Measurements from ENCODE around the genes ANKRD40 and TOB1.

DNA sequence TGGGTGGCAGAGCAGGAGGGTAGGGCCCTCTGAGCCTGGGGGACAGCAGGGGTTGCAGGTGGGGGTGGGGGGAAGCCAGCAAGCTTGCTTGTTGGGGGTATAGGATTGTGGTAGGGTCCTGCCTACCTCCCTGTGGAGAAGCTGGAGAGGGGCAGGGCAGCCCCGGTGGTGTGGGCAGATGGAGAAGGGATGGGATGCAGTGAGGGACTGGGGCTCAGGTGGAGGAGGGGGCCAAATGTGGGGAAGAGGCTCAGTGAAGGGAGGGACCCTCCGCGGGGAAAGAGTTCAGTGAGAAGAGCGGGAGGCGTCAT is 17.2 kb upstream of the TMEM92 start:
- PRO-cap, 2 experiments, result no peak in any of the 2 experiments

DNA sequence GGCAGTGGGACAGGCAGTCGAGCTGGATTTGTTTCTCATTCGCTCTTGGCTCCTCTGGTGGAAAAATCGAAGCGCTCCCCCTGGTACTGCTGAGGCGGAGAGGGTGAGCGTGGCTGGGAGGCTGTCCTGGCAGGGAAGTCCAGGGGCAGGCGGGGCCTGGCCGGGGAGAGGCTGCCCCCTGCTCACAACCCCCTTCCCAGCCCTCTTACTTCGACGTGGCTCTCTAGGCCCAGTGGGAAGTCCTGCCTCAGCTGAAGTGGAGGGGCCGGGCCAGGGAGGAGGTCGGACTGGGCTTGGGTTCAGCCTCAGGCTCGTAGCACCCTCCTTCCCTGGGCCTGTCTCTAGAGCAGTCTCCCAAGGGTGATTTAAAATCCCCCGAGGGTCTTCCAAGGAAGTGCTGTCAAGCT is 16.5 kb upstream of the TMEM92 start:
- PRO-cap, 2 experiments, result no peak in any of the 2 experiments

- PRO-cap, 2 experiments, result no peak in any of the 2 experiments
Observed at GRCh38 chr17:50286054-50286576, 11.8 kb downstream of the TMEM92 start.

GRCh38 chr17:50347284-50348032 is 1.5 kb downstream of the XYLT2 start:
- PRO-cap, 2 experiments, result no peak in any of the 2 experiments

DNA sequence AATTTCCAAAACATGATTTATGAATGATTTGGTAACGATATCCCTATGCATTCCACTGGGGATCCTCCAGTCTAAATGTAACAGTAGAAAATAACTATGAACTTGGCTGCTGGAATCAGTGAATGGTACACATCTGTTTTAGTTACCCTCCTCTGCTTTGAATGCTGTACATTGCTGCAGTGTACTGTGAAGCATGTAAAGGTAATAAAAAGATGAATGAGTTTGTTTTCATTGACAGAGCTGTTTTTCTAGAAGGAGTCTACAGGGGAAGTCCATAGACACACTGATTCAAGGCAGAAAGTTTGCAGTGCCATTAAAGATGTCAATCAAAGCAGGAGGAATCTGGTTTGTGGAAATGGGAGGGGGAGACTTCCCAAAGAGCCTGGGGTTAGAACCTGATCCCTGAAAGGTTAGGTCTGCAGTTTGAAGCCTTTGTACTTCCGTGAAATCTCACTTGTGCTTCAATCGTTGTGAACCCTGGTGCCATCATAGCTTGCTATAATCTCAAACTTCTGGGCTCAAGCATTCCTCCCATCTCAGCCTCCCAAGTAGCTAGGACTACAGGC is 5.1 kb downstream of the ACSF2 start:
- PRO-cap, 2 experiments, result no peak in any of the 2 experiments

- PRO-cap, 2 experiments, result peak in 1 of 2 experiments; most common minus-strand start chr17:50447998 (in 1)
Observed at GRCh38 chr17:50447904-50448334, 20.8 kb downstream of the CHAD start.

DNA sequence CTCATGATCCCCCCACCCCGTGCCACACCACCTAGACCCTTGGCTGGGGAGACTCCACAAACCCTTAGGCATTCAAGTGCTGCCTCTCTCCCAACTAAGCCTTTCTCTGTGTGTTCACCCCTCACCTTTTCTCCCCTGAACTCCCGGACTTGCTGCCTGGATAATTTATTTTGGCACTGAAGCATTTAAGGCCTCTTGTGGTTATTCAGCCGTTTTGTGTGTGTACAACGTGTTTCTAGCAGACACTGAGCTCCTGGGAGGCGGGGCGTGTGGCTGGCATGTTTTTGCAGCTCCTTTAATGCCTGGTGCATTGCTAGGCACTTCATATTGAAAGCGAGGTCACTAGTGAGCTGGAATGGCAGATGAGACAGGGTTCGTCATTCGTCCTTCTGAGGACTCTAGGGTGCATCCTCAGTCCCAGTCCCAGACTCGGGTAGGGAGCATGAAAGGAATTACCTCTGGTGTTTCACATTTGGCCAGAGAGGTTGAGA is 28.8 kb downstream of the CACNA1G start:
- PRO-cap, 2 experiments, result no peak in any of the 2 experiments

DNA sequence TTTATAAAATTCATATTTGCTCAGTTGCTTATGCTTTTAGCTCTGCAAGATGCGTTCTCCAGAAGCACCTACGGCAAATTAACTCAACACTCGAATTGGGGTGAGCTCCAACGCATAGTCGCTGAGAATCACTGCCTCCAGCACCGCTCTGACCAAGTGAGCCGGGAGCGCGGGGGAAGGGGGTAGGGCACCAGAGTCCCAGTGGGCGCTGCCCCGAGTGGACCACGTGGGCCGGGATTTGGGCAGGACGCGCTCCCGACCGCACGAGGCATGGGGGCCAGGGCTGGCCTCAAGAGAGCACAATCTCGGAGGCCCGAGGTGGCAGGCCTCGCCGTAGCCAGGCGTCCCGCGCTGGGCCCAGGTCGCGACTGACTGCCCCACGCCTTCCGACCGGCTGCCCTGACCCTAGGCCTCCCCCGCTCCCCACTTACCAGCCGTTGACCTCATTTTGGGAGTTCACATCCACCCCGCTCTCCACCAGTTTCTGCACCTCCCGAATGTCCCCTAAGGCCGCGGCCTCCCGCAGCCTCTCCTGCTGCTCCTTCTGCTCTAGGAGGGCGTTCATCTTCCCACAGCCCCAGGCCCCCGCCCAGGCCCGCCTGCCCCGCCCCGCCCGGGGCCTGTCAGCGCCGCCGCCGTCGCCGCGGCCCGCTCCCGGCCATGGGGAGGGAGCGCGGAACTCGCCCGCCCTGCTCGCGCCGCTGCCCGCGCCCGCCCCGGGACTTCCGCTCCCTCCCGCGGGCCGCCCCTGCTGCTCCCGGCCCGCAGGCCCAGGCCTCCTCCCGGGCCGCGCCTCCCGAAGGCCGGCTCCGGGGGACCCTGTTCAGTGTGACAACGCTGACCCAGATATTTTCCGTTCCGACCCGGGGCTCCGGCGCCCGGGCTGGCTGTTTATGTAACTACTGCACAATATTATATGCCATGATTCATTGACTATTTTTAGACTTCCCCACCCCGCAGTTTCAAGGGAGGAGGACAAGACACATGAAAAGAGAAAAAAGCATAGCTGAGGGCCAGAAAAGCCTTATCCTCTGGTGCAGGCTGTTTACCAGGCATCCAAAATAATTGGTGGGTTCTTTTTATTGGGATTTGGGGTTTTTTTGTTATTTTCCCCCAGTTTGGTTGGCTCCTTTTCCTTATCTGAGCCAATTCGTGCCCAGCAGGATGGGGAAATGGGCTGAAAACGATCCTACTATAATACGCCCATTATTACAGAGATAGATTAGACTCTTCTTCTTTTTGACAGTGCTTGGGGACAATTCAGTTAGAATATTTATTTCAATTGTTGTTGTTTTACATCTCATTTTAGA is at the start of gene ANKRD40:
TSS of gene ANKRD40 (minus strand) at position 825 of the 1,310 bp plus-strand sequence.
- PRO-cap, 2 experiments, result peak in 2 of 2 experiments; most common plus-strand start position 271 of the sequence (in 2); most common minus-strand start position 158 of the sequence (in 2)

GRCh38 chr17:50790003-50790485 is 22.7 kb upstream of the ANKRD40CL start:
- PRO-cap, 2 experiments, result no peak in any of the 2 experiments

- PRO-cap, 2 experiments, result no peak in any of the 2 experiments
Observed at GRCh38 chr17:50807391-50807998, 27.9 kb upstream of the WFIKKN2 start.

GRCh38 chr17:50865911-50866478 is at the start of gene TOB1:
TSS of gene TOB1 (minus strand) at chr17:50866354.
- PRO-cap, 2 experiments, result peak in 2 of 2 experiments; most common minus-strand start chr17:50866354 (in 2)

DNA sequence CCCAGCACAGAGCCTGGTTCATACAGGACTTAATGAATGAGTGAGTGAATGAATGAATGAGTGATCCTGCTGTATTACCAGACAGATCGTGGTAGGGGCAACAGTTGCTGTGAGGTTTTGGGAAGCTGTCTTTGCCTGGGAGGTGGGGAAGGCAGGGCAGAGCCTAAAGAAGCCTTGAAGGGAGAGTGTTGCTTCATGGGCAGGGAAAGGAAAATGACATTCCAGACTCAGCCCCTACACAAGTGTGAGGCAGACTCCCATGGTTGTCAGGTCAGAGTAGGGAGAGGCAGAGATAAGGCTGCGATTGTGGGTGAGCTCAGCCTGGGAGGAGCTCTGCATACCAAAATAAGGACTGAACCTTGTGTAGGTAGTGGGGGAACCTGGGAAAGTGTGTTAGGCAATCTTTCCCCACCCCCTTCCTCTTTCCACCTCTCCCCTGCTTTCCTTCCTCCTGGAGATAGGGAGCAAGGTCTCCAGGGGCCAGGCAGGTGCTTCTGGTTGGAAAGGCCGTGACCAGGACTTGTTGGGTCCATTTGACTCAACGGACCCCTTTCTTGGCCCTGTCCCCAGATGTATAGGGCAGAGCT is 18.3 kb upstream of the TOB1 start:
- PRO-cap, 2 experiments, result peak in 1 of 2 experiments; most common minus-strand start position 278 of the sequence (in 1)

- PRO-cap, 2 experiments, result no peak in any of the 2 experiments
Observed at GRCh38 chr17:50935813-50936063, 69.6 kb upstream of the TOB1 start.

DNA sequence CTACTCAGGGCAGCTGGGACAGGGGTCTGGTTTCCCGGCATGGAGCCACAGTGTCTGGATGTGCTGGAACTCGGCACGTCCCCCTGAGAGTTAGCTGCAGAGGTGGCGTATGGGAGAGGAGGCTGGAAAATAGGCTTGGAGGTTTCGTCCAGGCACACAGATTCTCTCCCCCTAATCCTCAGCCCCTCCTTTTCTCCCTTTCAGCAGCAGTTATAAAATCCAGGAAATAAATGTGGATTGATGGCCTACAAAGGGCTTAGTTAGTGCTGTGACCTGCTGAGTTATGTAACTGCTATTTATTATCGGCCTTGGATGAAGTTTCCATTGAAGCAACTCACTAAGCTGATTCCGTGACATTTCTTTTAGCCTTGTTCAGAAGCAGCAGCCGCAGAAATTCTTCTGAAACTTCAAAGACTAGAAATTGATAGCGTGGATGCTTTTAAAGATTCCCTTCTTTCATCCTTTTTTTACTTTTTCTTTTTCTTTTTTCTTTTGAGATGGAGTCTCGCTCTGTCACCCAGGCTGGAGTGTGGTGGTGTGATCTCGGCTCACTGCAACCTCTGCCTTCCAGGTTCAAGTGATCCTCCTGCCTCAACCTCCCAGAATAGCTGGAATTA is 89.7 kb upstream of the TOB1 start:
- PRO-cap, 2 experiments, result no peak in any of the 2 experiments

DNA sequence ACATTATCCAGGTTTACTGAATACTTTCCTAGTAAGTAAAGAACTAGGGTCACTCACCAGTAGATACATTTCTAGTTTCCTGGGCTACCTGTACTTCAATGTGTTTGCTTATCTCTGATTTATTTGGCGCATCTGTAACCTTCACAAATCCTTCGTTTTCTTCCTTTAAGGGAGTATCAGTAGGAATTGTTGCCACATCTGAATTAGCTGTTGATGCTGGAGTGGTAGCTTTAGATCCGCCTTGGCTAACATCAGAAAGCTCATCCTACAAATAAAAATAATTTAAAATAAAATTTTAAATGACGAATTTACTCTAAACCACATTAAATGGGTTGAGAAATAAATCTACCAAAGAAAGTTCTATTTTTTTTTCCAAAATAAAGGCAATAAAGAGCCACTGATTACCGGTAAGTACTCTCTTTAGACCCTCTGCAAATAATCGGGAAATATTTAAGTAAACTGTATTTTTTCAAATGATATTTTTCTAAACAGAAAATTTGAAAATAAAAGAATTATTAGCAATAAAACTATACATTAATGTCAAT is 99.5 kb downstream of the SPAG9 start:
- PRO-cap, 2 experiments, result no peak in any of the 2 experiments

DNA sequence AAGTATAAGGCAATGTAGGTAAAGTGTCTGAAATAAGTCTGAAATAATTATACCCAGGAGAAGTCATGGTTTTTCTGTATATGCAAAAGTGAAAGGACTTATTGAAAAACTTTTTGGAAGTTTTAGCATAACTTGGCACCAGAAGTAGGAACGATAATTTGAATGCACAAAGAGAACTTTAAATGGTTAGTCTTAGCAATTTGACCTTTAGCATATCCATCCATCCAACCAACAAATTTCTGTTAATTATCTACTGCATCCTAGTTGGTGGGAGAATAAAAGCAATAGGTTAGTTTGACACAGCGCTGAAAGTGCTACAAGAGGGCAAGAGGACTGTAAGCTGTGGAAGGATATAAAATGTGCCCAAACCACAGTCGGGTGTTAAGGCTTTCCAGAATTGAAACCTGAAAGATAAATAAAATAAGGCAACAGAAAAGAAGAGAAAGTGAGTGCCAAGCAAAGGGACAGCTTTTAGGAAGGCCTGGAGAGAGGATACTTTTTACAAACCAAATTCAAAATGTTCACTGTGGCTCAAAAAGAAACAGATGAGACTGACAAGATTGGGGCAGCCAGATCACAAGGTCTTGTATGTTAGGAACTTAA is 17.6 kb downstream of the SPAG9 start:
- PRO-cap, 2 experiments, result peak in 1 of 2 experiments; most common plus-strand start position 305 of the sequence (in 1)

DNA sequence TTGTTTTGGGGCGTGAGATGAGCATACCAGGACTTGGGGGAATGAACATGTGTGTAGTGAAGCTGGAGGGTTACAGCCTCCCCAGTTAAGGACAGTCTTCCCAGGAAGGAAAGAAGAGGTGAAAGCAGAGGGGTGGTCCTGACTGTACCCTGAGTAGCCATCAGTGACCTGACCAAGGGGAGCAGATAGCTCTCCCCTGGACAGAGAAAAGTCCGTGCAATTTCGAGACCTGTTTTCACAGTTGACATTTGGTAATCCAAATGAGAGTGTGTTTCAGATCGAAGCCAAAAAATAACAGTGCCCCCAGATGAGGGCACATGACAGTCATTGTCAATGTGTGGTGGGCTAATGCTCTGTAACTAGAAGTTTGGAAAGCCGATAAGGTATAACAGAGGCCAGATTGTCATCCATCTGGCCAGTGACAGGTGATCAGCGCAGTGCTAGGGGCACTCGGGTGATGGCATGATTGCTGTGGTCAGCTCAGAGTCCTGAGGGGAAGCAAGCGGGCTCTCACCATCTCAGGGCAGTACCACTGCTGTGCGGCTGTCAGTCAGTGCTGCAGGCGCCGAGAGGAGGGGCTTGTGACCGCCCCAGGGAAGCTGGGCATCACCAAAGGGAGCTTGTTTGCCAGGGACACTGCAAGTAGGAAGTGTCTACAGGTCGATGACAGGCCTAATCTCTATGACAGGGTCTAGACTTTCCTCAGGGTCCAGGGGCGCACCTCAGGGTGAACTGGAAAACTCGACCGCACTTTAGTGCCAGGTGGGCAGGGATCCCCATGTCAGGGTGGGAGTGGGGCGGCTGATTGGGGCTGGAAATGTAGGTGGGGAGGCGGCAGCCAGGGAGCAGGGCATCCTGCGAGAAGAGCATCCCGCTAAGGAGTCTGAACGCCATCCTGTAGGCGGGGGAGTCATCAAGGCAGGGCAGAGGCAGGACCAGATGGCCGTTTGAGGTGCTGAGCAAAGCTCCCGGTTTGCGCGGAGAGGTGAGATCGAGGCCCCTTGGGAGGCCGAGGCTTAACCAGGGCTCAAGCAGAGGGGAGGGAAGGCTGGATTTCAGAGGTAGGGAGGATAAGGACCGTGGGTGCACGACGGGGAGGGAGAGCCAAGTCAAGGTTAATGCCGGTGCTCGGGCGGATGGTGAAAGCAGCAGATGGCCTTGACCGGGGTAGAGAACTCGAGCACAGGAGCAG is 895 bp upstream of the NME2 start:
- PRO-cap, 2 experiments, result no peak in any of the 2 experiments

- PRO-cap, 2 experiments, result no peak in any of the 2 experiments
Observed at GRCh38 chr17:51224902-51225474, 34.9 kb downstream of the MBTD1 start.

GRCh38 chr17:51258624-51259071 is 1.2 kb downstream of the MBTD1 start:
- PRO-cap, 2 experiments, result no peak in any of the 2 experiments

- PRO-cap, 2 experiments, result no peak in any of the 2 experiments
Observed at GRCh38 chr17:51372541-51373054, 112.3 kb downstream of the UTP18 start.